ENCODE results near the genes ZFP28, DUXA, ZNF419 and ZNF776.

DNA sequence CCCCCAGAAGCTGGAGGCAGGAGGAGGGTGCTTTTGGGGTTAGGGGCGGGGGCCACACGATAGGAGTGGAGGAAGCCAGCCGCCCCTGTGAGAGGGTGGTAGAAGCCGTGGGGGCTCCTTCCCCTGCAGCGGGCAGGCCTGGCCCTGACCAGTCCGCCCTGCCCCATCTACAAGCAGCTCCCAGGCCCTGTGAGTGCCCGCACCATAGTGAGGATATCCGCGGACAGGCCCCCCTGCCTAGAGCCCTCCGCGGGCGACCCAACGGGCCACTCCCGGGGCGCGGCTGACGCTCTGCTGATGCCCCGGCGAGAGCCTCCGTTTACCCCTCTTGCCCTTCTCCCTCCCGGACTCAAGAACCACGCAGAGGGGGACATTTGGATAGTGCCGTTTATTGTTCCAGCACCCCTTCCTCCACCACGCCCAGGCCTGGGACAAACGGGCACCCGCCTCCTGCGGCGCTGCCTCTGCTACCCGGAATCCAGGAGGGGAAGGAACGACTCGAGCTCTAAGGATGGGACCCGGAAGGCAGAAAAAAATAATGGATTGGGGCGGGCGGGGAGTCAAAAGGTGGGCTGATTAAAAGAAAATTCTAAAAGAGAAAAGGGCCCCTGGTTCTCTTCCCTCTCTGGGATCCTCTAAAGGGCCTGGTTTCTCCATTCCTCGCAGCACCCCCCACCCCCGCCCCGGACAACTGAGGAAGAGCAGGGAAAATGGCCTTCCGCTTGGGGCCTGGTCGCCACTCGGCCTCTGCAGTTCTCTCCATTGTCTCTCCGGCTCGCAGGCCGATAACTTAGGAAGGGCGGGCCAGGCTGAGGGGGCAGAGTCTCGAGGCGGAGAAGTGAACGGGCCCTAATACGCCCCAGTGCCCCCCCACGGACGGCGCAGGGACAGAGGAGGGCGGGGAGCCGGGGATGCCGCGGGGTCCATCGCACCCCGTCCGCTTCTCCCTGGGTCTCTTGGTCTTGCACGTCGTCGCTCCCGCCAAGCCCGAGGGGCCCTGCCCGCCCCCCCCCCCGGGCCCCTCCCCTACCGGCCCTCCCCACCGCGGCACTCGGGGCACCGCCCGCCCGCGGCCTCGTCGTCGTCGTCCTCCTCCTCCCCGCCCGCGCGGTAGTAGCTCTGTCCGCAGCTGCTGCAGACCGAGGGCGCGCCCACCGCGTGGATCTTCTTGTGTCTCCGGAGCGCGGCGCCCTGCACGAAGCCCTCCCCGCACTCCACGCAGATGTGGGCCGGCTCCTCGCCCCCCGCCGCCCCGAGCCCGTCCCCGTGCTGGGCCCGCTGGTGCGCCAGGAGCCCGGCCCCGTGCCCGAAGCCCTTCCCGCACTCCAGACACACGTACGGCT, 33.6 kb downstream of the ZNF787 start:
- RRBS: 76% methylated on average over 33 of the region's 109 CpGs

- RRBS: no CpG with 5 or more reads among the region's 14 CpGs
Measured at GRCh38 chr19:56112997-56113565, 8.0 kb downstream of the ZNF787 start.

- RRBS: 2% methylated on average over 9 of the region's 37 CpGs
Measured at GRCh38 chr19:56140146-56140948, 740 bp upstream of the ZNF444 start.

- RRBS: no CpG with 5 or more reads among the region's 7 CpGs
Measured at GRCh38 chr19:56142834-56143609, 1.9 kb downstream of the ZNF444 start.

DNA sequence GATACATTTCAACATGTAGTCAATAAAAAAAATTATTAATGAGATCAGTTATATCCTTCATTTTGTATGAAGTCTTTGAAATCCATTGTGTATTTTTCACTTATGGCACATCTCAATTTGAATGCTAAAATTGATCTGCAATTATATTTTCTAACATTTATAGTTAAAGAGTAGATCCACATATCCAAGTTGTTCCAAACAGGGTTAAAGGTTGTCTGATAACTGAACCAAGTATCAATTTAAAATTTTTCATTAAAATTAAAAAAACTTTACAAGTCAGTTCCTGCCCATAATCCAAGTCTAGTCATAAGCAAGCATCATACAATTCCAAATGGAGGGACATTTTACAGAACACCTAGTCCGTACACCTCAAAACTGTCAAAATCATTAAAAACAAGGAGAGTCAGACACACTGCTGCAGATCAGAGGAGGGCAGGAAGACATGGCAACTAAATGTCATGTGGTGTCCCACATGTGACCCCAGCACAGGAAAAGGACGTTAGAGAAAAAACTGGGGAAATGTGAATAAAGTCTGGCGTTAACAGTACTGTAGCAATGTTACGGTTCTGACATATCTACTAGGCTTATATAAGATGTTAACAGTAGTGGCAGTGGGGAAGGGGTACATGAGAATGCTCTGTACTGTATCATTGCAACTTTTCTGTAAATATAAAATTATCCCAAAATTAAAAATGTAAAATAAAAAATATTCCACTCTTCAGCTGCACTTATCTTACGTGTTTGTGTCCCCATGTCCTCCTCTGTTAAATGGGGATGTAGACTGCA, 2.4 kb downstream of the ZSCAN5A start:
- RRBS: no CpG with 5 or more reads among the region's 5 CpGs

DNA sequence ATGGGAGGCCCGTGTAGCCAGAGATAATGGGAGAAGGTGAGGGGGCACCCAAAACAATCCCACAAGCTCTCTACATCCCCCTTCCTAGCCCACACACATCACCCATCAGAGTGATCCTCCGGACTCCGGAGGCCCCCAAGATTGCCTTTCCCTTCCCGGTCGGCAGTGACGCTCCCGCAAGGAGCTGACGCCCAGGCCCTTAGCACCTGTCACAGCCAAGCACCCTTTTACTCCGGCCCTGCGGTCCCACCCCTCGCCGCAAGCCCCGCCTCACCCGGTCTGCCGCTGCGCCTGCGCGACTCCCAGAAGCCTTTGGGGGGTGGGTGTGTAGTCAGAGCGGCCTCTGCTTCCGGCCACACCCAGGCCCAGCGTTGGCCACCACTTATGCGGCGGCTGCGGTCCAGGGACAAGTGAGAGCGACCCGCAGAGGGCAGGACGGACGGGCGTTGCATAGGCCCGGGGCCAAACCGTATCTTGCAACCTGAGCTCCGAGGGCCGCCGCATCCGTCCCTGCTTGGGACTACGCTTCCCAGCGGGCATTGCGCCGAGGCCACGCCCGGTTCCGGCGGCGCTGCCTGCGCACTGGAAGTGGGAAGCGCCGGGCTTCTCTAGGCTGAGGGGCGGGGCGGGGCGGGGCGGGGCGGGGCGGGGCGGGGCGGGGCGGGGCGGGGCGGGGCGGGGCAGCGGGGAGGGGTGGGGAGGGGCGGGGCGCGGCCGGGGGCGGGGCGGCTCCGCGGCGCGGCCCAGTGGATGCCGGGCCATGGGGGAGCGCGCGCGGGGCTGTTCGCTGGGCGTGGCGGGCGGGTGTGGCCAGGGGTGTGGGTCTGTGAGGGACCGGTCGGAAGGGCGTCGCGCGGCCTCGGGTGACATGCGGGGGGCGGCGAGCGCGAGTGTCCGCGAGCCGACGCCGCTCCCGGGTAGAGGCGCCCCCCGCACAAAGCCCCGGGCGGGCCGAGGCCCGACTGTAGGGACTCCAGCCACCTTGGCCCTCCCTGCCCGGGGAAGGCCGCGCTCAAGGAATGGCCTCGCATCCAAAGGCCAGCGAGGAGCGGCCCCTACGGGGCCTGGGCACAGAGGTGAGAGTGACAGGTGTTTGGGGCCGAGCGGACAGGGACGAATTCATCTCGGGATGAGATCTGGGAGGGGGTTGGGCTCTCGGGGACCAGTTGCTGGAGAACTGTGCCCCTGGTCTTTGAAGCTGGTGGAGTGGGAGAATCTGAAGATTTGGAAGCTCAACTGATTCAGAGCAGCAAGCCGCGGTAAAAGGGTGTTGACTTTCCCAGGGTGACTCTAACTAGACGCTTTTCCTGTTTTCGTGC, at the start of gene ZFP28:
Gene ZFP28, plus strand, starts transcription at position 798 of the 1,319 bp plus-strand sequence.
- RRBS: 1% methylated on average over 69 of the region's 119 CpGs

DNA sequence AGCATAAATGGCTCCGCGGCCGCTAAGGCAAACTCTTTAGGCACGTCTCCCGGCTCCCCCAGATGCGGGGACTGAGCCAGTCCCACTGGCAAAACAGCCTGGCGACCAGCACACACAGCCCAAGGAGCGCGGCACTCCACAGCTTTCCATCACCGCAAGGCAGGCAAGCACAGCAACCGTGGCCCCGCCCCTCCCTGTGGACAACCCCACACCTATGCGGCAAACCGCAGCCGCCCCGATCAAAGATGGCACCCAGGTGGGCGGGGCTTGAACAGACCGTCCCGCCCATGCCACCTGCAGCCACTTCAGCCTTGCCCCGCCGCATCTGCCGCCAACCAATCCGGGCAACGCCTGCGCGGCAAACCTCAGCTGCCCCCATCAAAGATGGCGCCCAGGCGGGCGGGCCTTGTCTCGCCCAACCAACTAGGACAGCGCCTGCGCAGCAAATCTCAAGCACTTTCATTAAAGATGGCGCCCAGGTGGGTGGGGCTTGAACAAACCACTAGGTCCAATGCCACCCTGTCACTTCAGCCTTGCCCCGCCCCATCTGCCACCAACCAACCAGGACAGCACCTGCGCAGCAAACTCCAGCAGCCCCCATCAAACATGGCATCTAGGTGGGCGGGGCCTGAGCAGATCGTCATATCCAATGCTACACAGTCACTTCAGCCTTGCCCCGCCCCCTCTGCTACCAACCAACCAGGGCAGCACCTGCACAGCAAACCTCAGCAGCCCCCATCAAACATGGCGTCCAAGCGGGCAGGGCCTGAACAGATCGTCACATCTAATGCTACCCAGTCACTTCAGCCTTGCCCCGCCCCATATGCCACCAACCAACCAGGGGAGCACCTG, 1.6 kb downstream of the PEG3 start:
- RRBS: no CpG with 5 or more reads among the region's 42 CpGs

DNA sequence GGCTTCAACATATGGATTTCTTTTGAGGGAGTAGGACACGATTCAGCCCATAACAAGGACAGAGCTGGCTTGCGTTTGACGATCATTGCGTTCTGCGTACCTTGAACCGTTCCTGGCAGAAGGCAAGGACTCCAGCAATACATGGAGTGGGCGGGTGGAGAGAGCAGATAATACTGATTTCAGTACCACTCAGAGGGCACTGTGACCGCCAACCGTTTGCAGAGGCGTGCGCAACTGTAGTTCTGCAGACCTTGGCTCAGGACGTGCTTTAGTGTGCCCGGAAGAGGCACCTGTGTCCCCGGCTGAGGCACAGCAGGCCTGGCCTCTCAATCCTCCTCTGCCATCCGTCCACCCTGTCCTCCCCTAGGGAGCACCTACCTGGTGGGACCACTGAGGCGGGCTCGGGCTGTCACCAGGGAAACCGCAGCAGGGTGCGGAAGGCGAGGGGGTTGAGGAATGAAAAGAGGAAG, 117.6 kb upstream of the USP29 start:
- RRBS: no CpG with 5 or more reads among the region's 20 CpGs

- RRBS: no CpG with 5 or more reads among the region's 4 CpGs
Measured at GRCh38 chr19:57167403-57167602, at the start of gene DUXA. DUXA (minus strand) TSS chr19:57167485.

DNA sequence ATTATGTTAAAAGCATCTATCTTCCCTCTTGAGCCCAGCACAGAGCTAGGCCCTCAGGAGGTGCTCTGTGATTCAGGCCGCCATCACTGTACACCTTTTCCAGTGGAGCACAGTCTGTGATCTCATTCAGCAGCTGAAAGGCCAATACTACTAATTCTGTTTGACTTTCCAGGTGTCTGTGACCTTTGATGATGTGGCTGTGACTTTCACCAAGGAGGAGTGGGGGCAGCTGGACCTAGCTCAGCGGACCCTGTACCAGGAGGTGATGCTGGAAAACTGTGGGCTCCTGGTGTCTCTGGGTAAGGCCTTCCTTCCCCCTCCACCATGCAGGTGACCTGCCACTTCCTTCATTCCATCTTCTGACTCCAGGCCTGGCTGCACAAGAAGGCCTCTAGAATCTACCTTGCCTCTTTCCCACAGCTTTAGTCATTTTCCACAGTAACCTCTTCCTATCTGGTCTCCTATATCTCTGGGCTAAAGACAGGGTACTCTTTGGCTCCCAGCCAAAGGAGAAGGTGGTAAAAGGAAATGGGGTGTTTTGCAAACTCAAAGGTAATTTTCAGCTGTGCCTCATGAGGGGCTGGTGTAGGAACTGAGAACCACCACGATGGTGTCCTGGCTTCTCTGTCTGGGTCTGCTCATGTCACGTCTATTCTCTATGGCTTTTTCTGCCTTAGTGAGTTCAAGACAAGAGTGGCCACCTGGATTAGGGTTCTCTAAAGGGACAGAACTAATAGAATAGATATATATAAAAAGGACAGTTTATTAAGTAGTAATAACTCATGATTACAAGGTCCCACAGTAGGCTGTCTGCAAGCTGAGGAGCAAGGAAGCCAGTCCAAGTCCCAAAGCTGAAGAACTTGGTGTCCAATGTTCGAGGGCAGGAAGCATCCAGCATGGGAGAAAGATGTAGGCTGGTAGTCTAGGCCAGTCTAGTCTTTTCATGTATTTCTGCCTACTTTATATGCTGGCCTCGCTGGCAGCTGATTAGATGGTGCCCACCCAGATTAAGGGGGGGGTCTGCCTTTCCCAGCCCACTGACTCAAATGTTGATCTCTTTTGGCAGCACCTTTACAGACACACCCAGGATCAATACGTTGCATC, 2.8 kb downstream of the ZNF264 start:
- RRBS: no CpG with 5 or more reads among the region's 7 CpGs

- RRBS: 1% methylated on average over 15 of the region's 69 CpGs
Measured at GRCh38 chr19:57487390-57488350, at the start of gene ZNF419. ZNF419 (plus strand) TSS chr19:57487750.

DNA sequence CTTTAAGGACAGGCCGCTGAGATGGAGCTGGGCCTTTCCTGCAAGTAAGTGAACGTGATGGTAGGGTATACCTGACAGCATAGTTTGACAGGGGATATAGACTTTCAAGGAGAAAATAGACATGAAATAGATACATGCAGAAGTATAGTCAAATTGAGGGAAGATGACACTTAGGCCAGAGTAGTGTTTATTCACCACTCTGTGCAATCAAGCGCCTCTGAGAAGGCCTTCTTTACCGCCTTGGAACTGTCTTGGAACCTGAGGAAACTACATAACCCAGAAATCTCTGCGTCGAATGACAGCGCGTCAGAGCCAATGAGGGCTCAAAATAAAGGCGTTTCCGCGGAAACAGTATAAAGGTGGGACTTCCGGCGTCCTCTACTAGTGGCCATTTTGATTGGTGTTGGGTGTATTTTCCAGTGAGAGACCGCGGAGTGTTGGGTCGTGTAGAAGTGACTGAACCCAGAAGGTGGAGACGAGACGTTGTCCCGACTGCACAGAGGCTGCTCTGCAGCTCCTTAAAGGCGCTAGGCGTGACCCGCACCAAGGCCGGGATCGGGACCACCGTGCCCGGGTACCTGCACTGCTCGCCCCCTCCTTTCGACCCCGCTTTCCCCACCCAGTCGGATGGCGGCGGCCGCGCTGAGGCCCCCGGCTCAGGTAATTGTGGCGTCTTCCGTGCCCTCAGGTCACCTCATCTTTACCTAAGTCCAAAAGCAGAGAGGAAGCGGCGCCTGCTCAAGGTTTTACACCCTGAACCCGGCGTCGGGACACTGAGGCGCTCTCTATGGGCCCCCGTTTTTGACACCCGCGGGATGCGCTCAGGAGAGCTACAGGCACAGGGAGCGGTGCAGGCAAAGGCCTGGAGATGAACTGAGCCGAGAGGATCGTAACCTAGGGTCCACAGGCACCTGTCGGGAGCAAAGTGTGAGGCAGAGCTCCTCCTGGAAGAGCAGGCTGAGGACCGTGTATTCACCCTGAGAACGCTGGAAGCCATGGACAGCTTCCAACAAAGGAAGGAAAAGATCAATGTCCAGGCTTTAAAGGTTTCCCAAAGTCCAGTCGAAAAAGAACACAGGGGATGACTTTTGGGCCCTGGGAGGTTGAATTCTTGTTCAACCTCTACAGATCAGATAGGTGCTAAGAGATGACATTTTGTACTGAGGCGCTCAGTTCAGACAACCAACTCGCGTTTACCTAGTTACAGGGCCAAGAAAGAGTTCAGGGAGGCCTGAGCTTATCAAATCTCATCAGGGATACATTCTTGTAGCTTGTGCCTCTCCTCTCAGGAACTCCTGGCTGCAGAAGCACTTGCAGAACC, at the start of gene ZNF776:
Gene ZNF776, plus strand, starts transcription at position 384 of the 1,321 bp plus-strand sequence.
- RRBS: 2% methylated on average over 14 of the region's 57 CpGs

GRCh38 chr19:57812161-57812684, 2.5 kb downstream of the ZNF552 start:
- RRBS: no CpG with 5 or more reads among the region's 3 CpGs

DNA sequence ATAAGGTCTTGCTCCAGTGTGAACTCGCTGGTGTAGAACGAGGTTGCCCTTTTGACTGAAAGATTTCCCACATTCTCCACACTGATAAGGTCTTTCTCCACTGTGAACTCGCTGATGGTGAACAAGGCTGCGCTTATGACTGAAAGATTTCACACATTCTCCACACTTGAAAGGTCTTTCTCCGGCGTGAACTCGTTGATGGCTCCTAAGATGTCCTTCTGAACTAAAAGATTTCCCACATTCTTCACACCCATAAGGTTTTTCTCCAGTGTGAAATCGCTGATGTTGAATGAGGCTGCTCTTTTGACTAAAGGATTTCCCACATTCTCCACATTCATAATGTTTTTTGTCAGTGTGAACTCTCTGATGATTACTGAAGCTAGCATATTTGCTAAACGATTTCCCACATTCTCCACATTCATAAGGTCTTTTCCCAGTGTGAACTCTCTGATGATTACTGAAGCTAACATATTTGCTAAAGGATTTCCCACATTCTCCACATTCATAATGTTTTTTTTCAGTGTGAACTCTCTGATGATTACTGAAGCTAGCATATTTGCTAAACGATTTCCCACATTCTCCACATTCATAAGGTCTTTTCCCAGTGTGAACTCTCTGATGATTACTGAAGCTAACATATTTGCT, 14.9 kb downstream of the ZNF814 start:
- RRBS: no CpG with 5 or more reads among the region's 10 CpGs

DNA sequence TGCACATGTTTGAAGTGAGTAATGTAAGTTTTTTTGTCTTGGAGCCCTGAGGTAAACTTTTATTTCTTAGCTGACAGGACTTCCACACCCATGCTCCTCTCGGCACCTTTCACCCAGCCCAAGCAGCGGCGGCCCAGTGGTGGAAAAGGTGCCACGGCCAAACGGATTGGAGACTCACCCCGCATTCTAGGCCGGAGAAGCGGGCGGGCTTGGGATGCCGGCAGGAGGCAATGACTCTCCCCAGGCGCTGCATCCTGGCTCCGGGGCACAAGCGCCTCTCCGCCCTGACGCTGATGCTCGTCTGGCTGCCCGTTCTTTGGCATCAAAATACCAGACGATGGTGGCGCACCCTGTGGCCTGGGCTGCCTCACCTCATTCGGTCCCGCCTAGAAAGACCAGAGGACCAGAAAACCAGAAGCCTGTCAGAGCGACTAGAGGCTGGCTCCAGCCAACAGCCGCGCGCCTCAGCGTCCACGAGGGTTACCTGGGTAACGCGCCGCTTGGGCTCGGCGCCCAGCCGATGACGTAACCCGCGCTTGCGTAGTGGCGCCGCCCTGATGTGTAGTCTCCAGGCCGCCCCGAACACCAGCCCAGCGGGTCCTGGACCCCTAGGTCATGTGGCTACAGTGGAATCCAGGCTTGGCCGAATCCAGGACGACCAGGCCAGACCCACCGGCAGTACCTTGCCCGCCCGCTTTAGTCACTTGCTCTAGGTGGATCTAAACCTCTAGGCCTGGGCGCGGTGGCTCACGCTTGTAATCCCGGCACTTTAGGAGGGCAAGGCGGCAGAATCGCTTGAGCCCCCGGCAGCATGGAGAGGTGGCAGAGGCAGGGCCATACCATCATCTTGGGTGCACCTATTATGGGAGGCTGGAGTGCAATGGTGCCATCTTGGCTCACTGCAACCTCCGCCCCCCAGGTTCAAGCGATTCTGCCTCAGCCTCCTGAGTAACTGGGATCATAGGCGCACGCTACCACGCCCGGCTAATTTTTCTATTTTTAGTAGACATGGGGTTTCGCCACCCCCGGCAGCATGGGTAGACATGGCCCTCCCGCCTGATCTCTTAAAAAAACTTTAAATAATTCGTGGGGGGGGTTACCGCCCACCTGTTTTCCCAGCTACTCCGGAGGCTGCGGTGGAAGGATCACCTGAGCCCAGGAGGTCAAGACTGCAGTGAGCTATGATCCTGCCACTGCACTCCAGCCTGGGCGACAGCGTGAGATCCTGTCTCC, 7.1 kb upstream of the ZNF606 start:
- RRBS: 13% methylated on average over 14 of the region's 69 CpGs

GRCh38 chr19:58186352-58186844, 3.5 kb downstream of the ZNF274 start:
- RRBS: no CpG with 5 or more reads among the region's 3 CpGs

DNA sequence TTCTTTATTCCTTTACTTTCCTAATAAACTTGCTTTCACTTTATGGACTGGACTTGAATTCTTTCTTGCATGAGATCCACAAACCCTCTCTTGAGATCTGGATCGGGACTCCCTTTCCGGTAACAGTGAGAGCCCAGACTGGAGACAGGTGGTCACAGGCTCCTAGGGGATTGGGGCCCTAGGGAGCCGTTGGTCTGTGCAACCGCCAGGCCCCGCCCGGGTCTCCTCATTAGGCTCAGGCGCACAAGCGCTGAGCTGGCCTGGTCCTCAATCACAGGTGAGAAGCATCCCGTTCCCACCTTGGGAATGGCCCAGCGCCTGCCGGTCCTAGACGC, 10.8 kb upstream of the ZNF544 start:
- RRBS: 98% methylated on average over 7 of the region's 12 CpGs

DNA sequence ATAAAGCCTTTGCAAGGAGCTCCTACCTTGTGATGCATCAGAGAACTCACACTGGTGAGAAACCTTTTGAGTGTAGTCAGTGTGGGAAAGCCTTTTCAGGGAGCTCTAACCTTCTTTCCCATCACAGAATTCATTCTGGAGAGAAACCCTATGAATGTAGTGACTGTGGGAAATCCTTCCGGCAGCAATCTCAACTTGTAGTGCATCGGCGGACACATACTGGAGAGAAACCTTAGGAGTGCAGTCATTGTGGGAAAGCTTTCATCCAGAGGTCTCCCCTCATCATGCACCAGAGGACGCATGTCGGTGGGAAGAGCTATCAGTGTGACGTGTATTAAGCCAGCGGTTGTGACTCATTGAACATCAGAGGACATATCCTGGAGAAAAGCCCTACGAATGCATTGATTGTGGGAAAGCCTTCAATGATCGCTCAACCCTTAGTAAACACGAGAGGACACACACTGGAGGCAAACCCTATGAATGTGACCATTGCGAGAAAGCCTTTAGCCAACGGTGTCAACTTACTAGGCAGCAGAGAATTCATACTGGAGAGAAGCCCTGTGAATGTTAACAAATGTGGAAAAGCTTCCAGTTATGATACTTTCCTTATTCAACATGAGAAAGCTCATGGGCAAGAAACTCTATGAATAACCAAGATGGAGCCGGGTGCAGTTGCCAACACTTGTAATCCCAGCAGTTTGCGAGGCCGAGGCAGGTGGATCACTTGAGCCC, 16.1 kb upstream of the ZNF8 start:
- RRBS: no CpG with 5 or more reads among the region's 15 CpGs

- RRBS: 2% methylated on average over 6 of the region's 55 CpGs
Measured at GRCh38 chr19:58279108-58280010, 604 bp downstream of the ZNF8 start.

DNA sequence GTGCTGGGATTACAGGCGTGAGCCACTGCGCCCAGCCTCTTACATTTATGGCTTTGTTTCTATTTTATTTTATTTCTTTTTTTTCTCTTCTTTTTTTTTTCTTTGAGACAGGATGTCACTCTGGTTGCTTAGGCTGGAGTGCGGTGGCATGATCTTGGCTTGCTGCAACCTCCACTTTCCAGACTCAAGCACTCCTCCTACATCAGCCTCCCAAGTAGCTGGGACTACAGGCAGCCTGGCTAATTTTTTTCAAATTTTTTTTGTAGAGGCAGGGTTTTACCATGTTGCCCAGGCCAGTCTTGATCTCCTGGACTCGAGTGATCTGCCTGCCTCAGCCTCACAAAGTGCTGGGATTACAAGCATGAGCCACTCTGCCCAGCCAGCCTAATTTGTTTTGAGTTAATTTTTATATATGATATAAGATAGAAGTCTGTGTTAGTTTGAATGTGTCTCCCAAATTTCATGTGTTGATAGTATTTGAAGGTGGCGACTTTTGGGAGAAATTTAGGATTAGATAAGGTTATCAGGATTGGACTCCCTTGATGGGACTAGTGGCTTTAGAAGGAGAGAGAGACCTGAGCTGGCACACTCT, 4.2 kb downstream of the ZNF8 start:
- RRBS: no CpG with 5 or more reads among the region's 5 CpGs